A172 (cell line): ENCODE measurements around a stretch of chr2.

GRCh38 chr2:239266382-239266789 lies 134.4 kb downstream of the HDAC4 start:
- RAMPAGE, long total RNA, result no peak

DNA sequence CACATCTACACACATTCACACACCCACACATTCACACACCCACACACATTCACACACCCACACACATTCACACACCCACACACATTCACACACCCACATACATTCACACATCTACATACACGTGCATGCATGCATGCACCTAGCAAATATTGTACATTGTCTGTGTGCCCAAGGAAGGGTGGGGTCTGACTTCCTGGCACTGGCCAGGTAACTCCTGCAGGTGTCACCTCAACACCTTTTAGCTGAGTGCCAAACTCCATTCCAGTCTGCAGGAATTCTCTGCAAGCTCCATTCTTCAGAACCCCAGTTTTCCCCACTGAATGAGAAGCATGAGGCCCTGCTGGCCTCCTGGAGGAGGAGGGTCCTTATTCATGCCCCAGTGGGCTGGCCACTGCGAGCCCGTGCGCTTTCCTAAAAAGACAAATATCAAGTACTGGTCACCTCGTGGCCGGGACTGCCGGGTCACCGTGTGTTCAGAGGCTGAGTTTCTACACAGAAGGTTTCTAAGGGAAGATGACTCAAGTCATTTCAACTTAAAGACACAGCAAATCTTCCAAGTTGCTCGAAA lies 131.5 kb downstream of the HDAC4 start:
- RAMPAGE, long total RNA, result no peak

GRCh38 chr2:239295368-239295690 lies 105.5 kb downstream of the HDAC4 start:
- RAMPAGE, long total RNA, result no peak

DNA sequence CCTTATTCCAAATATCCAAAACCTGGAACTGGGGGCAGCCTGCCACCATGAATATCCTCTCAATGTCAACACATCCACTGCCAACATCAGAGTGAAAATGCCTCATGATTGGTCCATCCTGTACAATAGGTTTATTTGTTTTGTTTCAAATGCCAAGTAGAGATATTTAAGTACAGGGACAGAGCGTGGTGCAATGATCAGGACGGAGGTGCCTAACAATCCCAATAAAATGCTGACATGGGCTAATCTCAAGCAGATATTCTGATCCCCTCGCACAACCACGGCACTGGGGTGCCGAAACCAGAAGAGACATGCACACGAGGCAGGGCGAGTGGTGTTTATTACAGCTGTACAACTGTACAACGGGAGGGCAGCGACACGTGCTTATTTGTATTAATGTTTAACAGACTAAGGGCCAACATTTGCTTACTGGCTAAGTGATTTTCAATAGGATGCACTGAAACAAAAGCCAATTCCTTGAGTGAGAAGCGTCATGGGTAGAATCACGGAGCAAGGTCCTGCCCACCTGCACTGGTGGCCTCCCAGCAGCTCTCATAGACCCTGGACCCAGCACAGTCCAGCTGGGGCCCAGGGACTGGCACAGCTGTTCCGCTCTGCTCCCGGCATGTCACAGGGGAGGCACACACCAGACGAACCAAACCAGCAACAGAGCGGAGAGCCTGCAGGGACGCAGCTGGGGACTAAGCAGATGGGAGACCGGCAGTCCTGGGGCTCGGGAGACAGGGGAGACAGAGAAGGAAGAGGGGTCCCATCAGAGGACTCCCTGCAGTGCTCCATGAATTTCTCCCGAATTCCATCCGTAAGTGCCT lies 101.4 kb downstream of the HDAC4 start:
- RAMPAGE, long total RNA, result no peak

GRCh38 chr2:239303606-239304103 lies 97.2 kb downstream of the HDAC4 start:
- RAMPAGE, long total RNA, result no peak

DNA sequence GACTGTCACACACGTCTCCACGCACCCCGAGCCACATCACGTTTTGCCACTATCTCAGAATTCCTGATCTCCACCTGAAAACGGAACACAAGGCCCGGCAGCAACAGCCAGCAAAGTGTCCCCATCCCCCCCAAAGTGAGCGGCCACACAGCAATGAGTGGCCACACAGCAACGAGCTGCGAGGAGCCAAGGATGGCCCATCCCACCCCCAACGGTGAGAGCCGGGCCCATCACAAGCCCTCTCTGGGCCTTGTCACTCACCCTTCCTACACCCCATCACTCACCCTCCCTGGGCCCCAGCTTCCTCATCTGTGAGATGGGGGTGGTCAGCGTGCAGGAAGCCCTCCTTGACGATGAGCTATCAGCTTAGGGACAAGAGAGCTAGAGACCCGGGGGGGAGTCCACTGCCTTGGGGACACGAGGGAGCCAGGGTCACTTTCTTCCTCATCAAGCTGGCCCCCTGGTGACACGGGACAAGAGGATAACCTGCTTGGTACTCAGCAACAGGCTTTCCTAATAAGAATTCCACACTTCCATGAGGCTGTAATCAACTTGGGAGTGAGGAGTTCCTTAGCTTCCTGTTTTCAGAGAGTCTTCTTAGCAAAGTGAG lies 92.9 kb downstream of the HDAC4 start:
- RAMPAGE, long total RNA, result no peak

- RAMPAGE, long total RNA, result no peak
Observed at GRCh38 chr2:239312767-239313300, 88.0 kb downstream of the HDAC4 start.

DNA sequence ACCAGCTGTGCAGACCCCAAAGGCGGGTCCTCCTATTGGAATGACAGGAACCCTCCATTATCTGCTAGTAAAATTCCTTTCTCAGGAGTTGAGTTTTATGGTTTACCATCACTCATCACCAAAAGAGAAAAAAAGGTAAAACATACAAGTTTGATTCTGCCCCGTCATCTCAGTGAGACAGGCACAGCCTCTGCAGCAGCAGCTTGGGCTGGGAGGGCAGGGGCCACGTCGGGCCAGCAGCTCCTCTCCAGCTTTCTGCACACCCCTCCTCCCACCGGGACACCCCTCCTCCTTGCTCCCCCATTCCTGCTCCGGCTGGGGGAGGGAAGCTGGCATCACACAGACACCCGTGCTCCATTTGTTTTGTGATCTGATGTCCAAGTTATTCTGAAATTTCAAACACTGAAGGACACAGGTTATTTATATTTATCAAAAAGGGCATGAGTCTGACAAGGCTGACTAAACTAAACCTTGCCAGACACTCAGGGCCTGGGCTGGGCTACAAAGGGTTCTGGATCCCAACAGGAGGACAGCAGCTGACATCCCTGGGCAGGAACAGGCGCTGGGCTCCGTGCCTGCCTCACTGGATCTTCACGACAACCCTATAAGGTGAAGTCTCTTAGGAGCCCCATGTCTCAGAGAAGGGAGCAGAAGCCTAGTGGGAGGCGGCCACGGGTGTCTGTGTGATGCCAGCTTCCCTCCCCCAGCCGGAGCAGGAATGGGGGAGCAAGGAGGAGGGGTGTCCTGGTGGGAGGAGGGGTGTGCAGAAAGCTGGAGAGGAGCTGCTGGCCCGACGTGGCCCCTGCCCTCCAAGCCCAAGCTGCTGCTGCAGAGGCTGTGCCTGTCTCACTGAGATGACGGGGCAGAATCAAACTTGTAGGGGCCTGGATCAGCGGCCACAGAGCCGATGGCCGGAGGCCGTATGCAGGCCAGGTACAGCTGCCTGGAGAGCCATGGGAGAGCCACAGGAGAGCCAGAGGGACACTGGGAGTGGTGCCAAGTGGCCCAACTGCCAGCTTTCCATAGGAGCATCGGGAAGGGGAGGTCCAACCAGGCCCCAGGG lies 71.3 kb downstream of the HDAC4 start:
- RAMPAGE, long total RNA, result no peak

DNA sequence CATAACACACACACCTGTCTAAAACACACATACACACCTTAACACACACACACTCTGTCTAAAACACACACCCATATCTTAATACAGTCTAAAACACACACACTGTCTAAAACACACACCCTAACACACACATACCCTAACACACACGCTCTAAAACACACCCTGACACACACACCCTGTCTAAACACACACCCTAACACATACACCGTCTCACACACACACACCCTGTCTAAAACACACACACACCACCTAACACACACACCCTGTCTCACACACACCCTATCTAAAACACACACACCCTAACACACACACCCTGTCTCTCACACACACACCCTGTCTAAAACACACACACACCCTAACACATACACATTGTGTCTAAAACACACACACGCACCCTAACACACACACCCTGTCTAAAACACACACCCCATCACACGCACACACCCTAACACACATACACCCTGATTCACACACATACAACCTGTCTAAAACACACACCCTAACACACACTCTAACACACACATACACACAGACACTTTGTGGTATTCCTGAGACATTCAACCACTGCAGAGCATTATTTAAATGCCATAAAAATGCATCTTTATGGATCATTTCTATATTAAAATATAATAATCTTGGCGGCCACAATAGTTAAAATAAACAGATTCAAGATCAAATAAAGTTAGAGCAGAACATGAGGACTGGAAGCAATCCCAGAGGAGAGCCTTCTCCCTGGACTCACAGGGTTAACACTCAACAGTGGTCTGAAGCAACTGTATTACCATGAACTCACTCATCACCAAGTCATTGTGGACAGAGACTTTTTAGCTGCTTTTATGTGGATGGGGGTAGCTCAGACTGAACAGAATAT lies 54.0 kb downstream of the HDAC4 start:
- RAMPAGE, long total RNA, result no peak

DNA sequence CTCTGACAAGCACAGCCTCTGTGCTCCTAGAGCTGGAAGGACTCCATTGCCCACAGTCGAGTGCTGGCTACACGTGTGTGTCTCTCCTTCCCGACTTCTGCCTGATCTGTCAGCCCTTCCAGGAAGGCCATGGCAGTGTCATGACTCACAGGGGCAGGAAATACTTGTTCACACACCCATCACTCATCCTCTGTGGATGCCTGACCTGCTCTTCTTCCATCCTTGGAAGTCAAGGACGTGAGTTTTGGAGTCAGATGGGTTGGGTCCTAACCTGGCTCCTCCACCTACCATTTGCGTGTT lies 43.4 kb upstream of the HDAC4 start:
- RAMPAGE, long total RNA, result no peak

GRCh38 chr2:239745265-239745757 lies 279.8 kb downstream of the NDUFA10 start:
- RAMPAGE, long total RNA, result no peak

- RAMPAGE, long total RNA, result no peak
Observed at GRCh38 chr2:239893040-239893577, 132.0 kb downstream of the NDUFA10 start.

DNA sequence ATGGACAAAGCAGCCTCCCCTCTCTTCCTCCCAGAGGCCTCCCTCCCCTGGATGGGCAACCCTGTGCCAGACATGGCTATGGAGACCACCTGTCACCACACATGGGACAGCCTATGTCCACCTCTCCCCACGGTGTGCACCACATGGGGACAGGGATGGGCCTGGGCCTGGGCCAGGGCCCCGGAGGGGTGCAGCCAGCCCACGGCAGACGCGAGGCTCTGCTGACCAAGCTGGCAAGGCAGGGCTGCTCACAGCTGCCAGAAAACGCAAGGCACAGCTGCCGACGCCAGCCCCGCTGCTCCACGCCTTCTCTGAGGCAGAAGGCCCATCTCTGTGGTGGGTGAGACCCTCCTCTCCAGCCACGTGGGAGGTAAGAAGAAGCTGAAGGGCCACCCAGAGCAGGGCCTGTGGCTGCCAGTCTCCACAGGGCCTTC lies 72.5 kb downstream of the NDUFA10 start:
- RAMPAGE, long total RNA, result no peak

GRCh38 chr2:240434589-240435103 lies 817 bp upstream of the GPC1 start:
- RAMPAGE, long total RNA, result no peak

DNA sequence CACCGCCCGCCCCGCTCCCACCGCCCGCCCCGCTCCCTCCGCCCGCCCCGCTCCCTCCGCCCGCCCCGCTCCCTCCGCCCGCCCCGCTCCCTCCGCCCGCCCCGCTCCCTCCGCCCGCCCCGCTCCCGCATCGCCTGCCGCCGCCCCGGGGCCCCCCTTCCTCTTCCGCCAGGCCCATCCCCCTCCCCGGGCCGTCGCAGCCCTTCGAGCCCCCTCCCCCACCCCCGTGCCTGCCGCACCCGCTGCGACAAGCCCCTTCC lies 17.8 kb downstream of the GPC1 start:
- RAMPAGE, long total RNA, result no peak

DNA sequence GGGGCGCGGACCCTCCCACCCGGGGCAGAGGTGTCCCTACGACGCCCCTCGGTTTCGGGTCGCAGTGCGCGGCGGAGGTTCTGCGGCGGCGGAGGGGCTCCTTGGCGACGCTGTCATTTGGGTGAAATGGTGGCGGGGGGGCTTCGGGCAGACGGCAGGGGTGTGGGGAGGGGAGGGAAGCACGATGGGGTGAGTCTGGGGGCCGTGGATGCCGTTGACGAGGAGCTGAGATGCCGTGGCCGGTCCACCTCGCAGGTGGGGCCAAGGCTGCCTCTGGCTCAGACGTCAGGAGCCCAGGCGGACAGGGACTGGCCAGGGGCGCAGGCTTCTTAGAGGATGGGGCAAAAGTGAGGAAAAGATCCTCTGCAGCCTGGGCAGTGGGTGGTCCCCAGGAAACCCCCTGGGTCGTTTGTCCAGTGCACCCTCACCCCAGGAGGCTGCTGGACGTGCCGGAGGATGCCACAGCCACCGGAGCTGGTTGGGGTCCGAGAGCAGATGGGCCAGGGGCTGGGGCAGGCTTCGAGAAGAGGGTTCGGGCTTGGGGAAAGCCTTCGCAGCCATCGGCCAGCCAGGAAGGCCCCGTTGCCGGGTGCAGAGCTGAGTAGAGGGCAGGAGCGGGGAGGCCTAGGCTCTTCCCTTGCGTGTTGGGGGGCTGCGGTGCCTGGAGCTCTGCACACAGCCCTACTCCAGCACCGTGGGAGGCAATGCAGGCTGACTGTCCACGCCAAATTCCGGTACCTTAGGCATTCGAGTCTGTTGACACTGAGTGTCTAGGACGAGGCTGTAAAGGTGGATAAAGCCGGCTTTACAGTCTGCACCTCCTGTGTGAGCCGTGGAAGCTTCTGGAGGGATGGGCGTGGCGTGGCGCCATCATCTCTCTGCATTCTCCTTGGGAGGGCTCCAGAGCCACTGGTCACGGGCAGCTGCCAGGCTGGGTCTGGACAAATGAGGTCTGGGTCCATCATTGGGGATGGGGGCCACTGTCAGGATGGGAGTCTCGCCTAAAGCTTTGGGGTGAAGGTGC lies 18.8 kb downstream of the GPC1 start:
- RAMPAGE, long total RNA, result no peak

GRCh38 chr2:240466599-240467034 lies 31.2 kb downstream of the GPC1 start:
- RAMPAGE, long total RNA, result no peak

- RAMPAGE, long total RNA, result no peak
Observed at GRCh38 chr2:240556313-240557187, 1.2 kb downstream of the ANKMY1 start.

DNA sequence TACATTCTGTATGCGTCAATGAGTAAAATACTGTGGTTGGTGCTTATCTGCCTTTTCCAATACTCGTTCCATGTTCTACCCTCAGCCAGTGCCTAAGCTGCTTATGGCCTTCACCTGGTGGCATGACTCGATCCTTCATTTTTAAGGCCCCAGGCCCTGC lies 3.2 kb upstream of the RNPEPL1 start:
- RAMPAGE, long total RNA, result no peak

- RAMPAGE, long total RNA, result no peak
Observed at GRCh38 chr2:240569026-240569206, 632 bp downstream of the RNPEPL1 start.